Bronchus (tissue), 1 donor: ENCODE measurements around the gene ROPN1B.

GRCh38 chr3:125063200-125063728, 7.5 kb upstream of the HEG1 start:
- PRO-cap, result no peak

DNA sequence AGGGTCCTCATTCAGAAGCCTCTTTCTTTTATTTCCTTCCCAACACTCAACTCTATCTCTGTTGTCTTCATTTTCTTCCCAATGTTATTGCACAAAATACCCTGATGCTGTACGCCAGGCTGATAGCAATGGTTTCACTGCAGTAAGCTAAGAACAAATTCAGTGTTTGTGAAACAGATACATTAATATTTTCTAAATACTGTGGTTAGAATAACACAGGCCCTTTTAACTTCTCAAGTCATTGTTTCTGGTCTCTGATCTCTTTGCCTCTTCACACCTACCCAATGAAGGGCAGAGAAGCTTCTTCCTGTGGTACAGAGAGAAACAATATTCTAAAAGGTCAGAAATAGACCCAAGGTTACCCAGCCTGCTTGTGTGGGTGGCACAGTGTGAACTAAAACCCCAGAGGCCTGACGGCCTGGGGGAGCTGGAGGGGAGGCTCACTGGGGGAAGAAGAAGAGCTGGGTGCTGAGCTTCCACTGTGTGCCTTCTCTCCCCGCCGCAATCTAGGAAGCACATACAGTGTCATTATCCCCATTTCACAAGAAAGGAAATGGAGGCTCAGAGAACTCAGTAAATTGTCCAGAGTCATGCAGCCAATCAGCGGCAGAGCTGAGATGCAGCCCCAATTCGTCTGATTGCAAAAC, 63.9 kb upstream of the HEG1 start:
- PRO-cap, result no peak

- PRO-cap, result bidirectional peak, plus-strand start at chr3:125357344, minus-strand start at chr3:125357279
Observed at GRCh38 chr3:125357075-125357675, 17.9 kb downstream of the ZNF148 start.

DNA sequence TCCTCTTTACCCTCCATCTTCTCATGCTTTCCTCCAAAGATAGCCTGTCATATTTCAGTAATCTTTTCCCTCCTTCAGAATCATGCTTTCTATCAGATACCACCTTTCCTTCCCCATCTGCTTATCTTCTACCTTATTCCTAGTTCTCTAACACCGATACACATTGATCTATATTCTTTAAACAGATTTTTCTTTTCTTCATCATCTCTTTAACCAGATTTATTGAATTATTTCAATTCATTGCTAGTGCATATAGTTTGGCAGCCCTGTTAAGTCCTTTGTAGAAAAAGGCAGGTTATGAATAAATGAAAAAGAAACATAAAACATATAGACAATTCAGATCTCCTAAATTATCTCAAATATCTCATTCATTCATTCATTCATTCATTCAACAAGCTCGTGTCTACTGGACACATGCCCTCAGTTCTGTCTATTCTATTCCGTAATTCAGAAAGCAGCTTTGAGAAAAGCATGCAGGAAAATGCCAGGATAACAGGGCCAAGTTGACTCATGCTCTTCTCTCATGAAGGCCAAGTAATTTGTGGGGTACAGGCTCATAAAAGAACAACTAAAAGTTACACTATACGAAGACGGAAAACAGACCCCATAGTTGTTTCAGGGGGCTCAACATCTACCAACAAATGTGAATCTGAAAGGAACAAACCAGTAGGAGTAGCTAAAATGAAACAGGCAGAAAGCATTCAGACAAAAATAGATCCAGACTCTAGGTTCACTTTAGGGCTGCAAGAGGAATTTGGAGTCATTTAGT, 7.7 kb downstream of the ZNF148 start:
- PRO-cap, result no peak

DNA sequence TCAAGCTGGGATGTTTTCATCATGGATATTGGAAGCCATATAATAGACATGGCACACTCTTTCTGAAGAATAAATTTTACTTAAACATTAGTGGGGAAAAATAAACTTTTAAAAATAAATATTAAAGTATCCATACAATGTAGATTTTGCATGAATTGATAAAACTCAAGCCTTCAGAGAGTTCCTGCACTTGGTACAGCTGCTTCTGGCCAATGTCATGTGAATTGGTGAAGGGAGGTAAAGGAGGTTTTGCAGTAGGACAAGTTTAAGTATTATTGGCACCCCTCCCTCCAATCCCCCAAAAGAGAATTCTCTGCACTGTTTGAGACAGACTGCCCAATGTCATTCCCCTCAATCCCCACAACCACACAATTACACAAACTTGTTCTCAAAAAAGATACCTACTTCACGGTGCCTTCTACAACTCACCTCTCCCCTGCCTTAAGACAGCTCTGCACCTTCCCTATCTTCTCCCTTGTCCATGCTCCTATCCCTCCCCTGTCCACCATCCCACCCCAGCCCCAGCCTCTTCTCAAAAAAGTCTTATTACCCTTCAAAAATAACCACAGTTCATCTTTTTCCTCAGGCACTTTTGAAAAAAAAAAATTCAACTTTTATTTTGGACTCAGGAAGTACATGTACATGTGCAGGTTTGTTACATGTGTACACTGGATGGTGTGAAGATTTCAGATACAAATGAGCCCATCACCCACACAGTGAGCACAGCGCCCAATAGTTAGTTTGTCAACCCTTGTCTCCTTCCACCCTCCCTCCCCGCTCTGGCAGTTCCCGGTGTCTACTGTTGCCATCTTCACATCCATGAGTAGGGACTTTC, 47.4 kb downstream of the SNX4 start:
- PRO-cap, result no peak

- PRO-cap, result no peak
Observed at GRCh38 chr3:125634334-125634577, 39.0 kb upstream of the OSBPL11 start.

DNA sequence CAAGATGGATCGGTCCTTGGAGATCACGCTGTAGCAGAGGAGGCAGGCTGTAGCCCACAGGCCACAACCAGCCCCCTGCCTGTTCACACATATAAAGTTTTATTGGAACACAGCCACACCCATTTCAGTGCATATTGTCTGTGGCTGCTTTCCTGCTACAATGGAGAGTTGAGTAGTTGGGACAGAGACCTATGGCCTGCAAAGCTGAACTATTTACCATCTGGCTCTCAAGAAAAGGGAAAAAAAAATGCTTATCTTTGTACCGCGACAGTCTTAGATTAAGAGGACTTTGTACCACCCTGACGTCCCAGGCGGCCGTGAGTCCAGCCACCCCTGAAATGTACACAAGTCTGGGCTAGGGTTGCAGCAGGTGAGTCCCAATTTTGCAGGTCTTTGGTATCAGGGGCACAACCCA, 179.2 kb upstream of the OSBPL11 start:
- PRO-cap, result no peak

GRCh38 chr3:125862611-125863413, 106.2 kb upstream of the ROPN1B start:
- PRO-cap, result no peak

DNA sequence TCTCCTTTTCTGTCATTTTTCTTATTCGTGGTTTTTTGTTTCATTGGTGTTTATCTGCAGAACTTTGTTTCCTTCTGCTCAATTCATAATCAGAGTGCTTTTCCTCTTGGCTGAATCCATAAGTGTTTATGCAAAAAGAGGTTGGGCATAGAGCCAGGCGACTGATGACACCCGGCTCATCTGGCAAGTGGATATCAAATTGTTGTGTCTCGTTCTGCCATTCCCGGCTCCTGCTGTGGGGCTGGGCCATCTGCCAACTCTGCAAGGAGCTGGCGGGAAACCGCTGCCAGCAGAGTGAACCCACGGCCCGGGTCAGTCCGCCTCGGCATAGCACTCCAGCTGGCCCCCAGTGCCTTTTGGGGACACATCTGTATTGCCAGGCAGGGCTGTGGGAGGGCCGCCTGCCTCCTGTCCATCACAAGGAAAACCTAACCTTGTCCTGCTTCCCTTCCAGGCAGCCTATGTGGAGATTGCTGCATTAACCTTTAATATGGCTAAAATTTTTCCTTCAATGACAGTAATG, 82.9 kb upstream of the ROPN1B start:
- PRO-cap, result no peak

DNA sequence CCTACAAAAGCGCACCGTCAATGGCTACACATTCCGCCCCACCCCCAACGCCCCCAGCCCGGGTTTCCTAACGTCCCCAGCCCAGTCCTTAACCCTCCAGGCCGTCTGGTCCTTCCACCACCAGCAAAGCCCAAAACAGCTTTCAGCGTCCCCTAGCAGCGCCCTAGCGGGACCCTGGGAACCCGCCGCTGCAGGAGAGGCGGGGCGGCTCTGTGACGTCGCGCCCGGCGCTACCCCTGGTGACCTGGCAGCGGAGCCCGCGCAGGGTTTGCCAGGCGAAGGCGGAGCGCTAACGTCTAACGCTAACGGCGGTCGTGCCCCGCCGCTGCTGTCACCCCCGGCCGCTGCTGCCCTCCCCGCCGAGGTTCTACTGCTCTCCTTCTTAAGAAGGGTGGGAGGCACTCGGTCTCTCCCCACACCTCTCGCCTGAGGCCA, at the start of gene ROPN1B:
Gene ROPN1B, plus strand, starts transcription at position 264 of the 435 bp plus-strand sequence.
- PRO-cap, result no peak

GRCh38 chr3:126056443-126057775, 27.0 kb downstream of the SLC41A3 start:
- PRO-cap, result no peak

GRCh38 chr3:126060637-126060860, 23.4 kb downstream of the SLC41A3 start:
- PRO-cap, result no peak

DNA sequence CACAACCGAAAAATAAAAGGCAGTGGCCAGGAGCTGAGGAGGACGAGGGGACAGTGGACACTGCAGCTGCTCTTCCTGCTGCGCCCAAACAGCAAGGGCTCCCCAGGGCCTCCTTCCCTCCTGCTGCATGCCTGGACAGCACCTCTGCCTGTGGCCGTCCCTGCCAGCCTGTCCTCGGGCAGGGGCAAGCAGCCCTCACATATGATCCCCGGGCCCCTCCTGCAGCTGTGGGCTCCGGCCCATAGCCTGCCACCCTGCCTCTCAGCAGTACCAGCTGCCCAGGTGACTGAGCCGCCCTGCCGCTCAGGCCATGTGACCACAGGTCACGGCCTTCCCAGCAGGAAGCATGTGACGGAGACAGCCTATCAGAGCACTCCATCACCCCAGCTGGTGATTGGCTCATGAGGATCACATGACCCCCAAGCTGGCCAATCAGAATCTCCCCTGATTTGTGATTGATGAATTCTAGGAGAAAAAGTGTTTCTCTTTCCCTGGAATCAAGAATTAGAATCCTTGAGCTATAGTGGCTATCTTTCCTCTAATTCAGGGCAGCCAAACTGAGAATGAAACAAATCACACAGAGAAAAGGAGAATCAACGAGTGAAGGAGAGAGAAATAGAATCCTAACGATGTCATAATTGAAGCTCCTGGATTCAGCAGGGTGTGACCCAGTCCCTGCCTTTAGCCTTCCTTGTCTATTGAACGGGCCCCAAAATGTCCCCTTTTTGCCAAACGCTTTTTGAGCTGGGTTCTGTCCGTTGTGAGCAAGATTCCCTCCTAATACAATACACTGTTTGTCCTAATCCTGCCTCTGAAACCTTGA, 23.8 kb downstream of the ALDH1L1 start:
- PRO-cap, result no peak

DNA sequence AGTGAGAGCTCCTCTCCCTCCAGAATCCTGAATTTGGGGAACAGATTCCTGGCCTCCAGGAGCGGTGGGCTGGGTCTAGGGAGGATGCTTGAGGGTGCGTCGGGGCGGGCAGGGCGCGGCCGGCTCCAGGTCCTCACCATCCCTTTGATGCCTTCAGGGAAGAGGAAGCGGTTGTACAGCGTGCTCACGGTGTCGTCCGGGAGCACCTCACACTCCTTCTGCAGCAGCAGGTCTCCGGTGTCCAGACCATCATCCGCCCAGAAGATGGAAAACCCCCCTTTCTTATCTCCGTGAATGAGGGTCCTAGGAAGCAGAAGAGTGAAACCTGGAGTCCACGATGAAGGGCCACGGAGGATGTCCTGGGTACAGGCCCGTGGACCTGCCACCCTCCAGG, 23.2 kb downstream of the ALDH1L1 start:
- PRO-cap, result no peak

DNA sequence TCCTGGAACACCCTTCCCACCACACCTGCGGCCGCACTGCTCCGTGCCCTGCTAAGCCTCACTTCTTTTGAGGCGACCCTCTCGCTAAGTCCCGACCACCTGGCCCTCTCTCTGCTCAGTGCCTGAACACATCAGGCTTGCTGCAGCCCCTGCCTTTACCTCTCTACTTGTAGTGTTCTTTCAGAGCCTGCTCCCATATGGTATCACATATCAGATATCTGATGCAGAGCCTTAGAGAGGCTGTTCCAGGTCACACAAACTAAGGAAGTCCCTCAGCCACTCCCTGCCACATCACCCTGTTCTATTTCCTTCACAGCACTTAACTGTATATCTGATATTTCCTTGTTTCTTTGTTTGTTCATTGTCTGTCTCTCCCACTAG, 913 bp upstream of the ALDH1L1 start:
- PRO-cap, result unidirectional peak, minus-strand start at position 197 of the sequence

DNA sequence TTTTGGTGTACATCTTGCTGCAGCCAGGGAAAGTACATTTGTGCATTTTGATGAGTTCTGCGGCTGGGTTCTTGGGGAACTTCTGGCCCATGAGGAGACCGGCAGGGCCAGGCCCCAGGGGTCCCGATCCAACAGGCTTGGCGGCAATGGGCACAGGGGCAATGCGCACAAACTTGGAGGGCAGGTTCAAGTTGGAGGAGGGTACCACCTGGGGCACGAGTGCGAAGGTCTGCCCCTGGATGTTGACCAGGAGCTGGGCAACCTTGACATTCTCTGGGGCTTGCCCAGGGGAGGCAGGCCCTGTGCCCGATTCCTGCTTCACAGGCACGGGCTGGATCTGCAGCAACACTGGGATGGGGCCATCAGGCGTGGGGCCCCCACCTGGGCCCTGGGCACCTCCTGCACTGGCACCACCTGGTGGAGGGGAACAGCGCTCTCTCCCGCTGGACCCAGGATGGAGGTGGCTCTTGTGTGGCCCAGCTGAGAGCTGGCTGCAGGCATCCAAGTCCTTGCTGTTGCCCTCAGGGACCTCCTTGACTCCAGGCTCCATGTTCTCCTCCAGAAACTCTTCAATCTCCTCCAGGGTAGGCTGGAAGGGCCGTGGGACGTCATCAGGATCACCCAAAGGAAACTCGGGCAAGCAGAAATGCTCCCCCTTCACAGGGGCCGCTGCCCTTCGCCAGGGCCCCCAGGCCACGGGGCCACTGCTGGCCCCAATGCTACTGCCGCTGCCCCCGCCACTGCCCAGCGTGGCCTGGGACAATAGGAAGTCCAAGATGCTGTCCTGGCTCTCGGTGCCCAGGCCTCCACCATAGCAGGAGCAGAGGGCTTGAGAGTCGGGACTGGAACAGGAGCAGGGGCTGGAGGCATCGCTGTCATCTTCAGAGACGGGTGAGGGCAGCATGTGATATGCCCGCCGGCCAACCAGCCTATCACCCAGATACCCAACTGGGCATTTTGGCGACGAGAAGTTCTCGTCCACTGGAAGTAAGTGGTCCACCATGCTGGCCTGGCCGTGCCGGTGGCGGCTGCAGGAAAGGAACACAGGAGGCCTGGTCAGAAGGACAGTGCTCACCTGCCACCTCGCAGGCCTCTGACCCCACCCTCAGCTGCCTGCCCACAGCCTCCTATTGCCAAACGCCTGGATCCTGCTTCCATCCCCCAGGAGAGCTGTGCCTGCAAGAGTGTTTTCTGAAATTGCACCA, 4.9 kb downstream of the KLF15 start:
- PRO-cap, result bidirectional peak, plus-strand start outside the sequence, minus-strand start at position 1,039 of the sequence

DNA sequence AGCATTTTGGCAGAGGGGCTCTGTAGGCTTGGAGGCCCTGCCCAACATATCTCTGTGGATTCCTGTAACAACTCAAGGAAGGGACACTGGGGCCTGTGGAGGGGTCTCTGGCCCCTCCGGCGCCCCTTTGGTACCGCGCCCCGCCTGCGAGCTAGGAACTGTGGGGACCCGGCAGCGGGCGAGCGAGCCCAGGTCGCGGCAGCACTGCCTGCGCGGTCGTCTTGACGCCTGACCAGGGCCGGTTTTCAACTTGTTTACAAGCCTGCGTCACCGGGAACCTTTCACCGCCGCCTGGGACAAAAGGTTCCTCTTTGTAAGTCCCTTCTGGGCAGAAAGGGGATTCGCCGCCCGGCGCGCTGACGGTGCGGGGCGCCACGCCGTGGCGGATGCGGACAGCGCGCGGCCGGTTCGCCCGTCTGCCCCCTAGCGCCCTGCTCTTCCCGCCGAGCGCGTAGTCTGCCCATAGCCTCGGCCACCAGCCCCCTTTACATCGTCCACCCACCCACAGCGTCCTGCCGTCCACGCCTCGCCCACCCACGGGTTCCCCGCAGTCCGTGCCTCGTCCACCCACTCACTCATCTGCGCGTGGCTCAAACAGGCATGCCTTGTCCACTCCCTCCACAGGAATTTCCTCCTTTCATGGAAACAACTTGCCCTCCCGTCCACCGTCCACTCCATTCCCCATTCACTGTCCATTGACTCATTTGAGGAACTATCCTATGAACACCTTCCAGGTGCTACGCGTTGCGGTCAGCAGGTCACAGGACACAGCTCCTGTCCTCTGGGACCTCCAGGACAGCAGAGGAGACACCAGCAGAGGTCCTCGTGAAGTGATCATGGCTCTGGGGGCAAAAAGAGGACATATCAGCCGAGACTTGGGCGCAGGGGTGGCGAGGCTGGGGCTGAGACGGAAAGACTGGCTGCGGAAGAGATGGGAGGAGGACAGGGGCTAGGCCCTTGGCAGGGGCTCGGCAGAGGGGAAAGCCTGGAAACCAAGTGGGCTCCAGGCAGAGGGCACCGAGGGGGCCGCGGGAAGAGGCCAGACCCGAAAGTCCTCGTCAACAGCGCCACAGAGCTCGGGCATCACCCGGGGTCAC, 5.3 kb upstream of the CFAP100 start:
- PRO-cap, result bidirectional peak, plus-strand start at position 359 of the sequence, minus-strand start at position 206 of the sequence; bidirectional peak, plus-strand start at position 780 of the sequence, minus-strand start at position 678 of the sequence

DNA sequence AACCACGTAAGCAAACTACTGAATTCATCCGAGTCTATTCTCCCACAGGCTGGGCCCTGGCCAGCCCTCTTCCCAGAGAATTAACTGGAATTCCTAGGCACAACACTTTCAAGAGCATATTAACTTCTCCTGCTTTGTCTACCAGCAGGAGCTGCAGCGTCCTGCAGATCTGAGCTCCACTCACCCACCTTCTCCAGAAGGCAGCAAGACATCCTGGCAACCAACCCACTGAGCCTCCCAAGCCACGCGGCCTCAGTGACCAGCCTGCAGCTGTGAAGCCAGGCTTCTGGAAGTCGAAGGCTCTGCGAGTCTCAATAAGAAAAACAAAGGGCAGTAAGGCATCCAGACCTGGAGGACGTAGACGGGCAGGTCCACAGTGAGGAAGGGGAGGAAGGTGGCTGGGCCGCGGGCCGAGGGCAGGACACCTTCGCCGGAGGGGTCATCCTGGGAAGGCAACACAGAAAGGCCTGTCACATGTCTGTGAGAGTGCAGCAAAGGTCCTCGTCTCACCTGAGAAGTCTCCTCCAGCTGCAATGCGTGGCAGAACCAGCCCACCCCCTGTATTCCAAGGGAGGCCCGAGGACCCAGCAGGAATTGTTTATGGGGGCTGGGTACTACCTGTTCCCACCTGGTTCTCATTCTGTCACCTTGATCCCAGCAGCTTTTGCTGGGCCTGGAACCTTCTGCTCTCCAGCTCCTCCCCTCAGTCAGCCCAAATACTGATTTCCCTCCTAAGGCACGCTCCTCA, 36.2 kb downstream of the ZXDC start:
- PRO-cap, result no peak

DNA sequence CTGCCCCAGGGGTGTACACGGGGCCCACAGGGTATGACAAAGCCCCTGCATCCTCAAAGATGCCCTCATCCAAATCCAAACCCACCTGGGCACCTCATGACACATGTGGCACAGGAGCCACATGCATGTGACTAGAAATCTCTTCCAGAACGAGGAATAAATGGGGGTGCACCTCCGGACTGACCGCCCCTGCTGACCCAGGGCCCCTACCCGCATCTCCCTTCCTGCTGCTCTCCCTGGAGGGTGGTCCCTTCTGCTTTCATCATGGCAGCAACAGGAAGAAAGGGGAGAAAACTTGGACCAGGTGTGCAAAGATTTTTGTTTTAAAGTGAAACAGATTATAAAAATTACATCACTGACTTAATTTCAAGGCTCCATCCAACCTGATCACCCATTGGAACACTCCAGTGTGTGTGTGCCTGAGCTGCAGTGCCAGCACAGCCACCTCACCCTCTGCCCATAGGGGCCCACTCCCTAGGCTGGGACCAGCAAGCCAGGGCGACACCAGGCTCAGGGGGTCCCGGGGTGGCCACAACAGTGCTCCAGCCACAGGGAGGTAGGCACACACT, 25.2 kb downstream of the ZXDC start:
- PRO-cap, result no peak

- PRO-cap, result no peak
Observed at GRCh38 chr3:126857924-126858462, 124.9 kb upstream of the PLXNA1 start.